Parietal lobe (tissue), 2 donors: ENCODE results near the gene LMBR1L.

- RAMPAGE, long total RNA: no peak
These were observed at the start of gene LMBR1L for GRCh38 chr12:49110400-49111218. Gene LMBR1L, minus strand, starts transcription at chr12:49110847.

- RAMPAGE, long total RNA: no peak
These were observed 2.0 kb downstream of the TUBA1B start for GRCh38 chr12:49129227-49129499.

DNA sequence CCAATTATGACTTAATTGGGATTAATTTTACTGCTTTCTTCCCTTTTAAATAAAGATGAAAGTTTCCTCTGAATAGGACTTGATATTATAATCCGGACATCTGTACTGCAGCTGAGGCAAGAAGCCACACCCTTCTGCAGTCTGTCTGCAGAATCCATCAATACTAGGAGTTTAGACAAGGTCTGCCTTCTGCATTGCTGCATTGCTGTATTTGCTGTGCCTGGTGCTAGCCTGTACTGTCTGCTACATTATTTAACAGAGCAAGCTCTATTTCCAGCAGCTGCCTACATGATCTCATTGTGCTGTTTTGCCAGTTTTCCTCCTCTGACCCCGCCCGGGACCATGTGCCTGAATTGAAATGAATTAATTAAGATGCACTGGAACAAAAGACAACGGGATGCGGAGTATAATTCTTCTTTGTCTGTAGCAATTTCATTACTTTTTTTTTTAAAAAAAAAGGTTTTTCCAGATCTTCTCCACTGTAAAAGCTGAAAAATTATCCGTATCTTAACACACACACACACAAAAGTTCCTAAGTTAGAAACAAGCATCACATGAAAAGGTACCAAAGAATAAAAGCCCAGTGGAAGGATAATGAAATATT, 1.6 kb downstream of the TUBA1A start:
- RAMPAGE, long total RNA: no peak

GRCh38 chr12:49233642-49234399, 31.1 kb upstream of the TUBA1C start:
- RAMPAGE, long total RNA: no peak

- RAMPAGE, long total RNA: no peak
These were observed 23.9 kb downstream of the PRPF40B start for GRCh38 chr12:49647119-49647851.

DNA sequence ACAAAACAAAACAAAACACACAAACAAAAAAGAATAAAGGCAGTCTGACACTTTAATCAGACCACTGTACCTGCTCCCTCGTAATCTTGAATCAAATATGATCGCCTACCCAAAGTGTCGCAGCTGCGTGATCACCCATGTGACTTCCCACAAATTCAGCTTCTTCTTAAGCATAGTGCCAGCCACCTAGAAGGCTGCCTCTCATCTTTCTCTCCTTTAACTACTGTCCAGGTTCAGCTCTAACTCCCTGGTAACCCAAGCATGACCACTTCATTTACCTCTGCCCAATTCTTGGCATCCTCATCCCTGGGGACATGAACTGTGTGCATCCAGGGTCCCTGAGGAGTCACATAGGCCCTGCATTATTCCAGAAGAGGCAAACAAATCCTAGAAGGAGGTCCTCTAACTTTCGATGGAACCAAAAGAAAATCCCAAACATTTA, 37.3 kb downstream of the FMNL3 start:
- RAMPAGE, long total RNA: no peak

DNA sequence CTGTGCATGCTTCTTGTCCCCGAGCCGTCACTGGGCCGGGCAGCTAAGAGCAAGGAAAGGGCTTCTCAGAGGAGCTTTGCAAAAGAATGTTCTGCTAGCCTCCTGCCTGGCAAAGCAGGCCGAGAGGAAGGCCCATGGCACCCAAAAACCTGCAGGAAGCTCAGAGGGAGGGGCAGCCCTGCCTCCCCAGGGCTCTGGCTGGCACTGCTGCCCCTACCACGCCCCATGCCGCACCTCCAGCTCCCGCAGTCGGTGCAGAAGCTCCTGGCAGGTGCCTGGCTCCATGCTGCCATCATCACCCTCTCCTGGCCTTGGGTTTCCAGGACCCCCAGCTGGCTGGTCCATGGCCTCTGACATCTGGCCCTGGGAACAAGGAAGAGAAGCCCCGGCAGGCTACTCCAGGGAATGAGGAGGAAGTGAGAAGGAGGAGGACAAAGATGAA, 24.5 kb downstream of the NCKAP5L start:
- RAMPAGE, long total RNA: no peak

DNA sequence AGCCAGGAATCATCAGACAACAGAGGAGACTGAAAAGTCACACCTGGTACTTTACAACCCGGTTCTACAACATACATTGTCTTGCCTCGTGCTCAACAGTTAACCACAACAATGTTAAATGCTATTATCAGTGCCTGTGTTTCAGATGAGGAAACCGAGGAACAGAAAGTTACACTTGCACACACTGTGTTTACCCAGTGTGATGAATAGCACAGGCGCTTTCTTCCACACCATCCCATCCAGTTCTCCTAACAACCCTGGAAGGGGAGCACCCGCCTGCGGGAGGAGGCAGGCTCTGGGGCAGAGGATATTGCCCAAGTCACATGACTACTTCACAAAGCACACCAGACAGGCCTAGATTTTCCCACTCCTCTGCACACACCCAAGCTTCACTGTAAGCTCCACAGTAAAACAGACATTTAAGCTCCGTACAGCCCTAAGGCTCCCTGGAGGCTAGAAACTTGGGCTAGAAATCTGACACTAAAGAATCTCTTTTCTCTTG, 21.8 kb downstream of the NCKAP5L start:
- RAMPAGE, long total RNA: no peak

DNA sequence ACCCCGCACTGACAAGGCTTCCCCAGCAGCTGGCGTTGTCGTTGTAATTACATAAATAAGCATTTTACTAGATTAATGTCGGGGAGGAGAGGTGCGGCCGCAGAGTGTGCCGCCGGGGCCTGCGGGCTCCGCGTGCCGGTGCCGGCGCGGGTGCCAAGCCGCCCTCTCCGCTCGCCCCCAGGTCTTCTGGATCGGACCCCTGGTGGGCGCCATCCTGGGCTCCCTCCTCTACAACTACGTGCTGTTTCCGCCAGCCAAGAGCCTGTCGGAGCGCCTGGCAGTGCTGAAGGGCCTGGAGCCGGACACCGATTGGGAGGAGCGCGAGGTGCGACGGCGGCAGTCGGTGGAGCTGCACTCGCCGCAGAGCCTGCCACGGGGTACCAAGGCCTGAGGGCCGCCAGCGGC, 4.7 kb downstream of the AQP2 start:
- RAMPAGE, long total RNA: no peak

- RAMPAGE, long total RNA: no peak
These were observed 7.9 kb upstream of the GPD1 start for GRCh38 chr12:50095672-50096637.

DNA sequence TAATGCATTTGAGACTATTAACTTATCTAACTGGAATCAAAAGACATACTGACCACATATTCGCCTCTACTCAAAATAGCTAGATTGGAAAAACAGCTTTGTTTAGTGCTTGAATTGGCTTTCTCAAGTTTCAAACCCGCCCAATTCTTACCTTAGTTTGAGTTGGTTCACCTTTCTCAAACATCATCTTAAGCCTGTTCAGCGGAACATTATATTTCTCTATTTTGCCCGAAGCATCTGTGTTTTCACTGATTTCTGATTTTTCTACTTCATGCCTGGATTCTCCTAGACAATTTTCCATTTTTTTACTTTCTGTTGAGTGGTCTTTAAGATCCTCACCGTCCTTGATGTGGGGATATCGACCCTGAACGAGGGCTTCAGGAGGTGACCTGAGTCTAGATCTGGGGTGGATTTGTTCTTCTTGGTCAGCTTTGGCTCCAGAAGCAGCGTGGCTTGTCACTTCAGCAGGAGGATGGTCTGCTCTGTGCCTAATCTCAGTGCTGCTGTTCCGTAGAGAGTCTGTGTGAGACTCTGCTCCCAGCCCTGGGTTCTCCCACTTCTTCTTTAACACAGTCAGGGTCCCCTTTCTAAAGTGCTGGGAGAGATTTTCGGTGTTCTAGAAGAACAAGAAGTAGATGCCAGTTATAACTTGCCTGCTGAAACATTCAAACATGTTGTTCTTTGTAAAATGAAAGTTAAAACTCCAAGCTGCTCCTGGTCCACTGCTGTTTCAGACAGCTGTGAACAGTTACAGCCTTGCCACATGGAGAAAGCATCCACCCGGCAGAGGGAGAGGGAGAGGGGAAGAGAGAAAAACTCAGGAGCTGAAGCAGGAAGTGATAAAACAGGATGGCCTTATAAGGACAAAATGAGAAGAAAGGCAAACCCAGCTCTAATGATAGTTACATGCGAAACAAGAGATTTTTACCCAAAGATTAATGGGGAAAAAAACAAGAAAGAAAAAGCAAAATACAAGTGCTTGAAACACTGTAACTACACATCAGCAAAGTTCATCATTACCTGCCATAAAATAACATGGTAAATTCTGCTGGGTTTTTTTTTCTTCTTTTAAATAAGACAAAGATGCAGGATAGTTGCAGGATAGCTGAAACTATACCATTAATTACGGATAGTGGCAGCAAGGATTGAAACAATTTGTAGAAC, 55.1 kb upstream of the CERS5 start:
- RAMPAGE, long total RNA: no peak

DNA sequence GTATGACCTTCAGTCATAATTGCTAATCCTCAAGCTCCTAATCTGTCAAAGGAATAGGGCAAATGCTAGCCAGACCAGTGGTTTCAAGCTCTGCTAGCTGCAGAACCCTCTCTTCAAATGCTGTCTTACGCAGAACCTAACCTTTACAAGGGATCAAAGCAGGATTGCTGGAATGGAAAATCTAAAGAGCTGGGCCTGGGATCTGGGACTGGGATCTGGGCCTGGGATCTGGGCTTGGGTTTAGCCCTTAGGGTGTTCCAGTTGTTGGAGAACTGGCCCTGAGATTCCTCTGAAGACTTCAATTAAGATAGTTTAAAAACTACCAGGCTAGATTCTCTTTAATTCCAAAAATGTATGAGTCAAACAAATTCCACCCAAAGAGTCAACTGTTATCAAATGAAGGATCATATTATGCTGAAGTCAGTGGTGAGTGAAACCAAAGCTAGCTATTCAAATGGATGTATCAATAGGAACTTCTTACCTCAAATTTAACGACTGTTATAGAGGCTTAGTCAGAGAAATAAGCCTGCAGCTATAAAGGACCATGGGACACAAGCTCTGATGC, 40.6 kb downstream of the LIMA1 start:
- RAMPAGE, long total RNA: no peak

- RAMPAGE, long total RNA: no peak
These were observed 6.3 kb downstream of the FAM186A start for GRCh38 chr12:50390190-50390501.

- RAMPAGE, long total RNA: no peak
These were observed 64.0 kb downstream of the DIP2B start for GRCh38 chr12:50568536-50569387.

- RAMPAGE, long total RNA: no peak
These were observed 11.5 kb upstream of the ATF1 start for GRCh38 chr12:50752269-50752885.

- RAMPAGE, long total RNA: no peak
These were observed 2.0 kb downstream of the METTL7A start for GRCh38 chr12:50926858-50927238.

- RAMPAGE, long total RNA: no peak
These were observed 4.4 kb downstream of the SLC11A2 start for GRCh38 chr12:51021672-51022394.

- RAMPAGE, long total RNA: no peak
These were observed 15.1 kb upstream of the GALNT6 start for GRCh38 chr12:51406315-51406649.

GRCh38 chr12:51827802-51828662, 13.3 kb upstream of the TMDD1 start:
- RAMPAGE, long total RNA: no peak

- RAMPAGE, long total RNA: no peak
These were observed 594 bp downstream of the ACVRL1 start for GRCh38 chr12:51907942-51908253.